Thoracic aorta endothelial cell (primary cell): ENCODE results near the genes VCL, ADK, DUSP13 and COMTD1.

GRCh38 chr10:73888305-73888920, 14.1 kb upstream of the CAMK2G start:
- CAGE, long polyA plus RNA, result no peak

- CAGE, long polyA plus RNA, result no peak
Observed at GRCh38 chr10:73913524-73913942, 2.6 kb downstream of the PLAU start.

DNA sequence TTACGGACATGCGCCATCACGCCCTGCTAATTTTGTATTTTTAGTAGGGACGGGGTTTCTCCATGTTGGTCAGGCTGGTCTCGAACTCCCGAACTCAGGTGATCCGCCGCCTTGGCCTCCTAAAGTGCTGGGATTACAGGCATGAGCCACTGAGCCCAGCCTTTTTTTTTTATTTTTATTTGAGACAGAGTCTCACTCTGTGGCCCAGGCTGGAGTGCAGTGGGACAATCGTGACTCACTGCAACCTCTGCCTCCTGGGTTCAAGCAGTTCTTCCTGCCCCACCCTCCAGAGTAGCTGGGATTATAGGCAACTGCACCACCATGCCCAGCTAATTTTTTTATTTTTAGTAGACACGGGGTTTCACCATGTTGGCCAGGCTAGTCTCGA, 32.7 kb upstream of the VCL start:
- CAGE, long polyA plus RNA, result no peak

- CAGE, long polyA plus RNA, result no peak
Observed at GRCh38 chr10:73997609-73998448, at the start of gene VCL. Gene VCL, plus strand, starts transcription at chr10:73998116.

DNA sequence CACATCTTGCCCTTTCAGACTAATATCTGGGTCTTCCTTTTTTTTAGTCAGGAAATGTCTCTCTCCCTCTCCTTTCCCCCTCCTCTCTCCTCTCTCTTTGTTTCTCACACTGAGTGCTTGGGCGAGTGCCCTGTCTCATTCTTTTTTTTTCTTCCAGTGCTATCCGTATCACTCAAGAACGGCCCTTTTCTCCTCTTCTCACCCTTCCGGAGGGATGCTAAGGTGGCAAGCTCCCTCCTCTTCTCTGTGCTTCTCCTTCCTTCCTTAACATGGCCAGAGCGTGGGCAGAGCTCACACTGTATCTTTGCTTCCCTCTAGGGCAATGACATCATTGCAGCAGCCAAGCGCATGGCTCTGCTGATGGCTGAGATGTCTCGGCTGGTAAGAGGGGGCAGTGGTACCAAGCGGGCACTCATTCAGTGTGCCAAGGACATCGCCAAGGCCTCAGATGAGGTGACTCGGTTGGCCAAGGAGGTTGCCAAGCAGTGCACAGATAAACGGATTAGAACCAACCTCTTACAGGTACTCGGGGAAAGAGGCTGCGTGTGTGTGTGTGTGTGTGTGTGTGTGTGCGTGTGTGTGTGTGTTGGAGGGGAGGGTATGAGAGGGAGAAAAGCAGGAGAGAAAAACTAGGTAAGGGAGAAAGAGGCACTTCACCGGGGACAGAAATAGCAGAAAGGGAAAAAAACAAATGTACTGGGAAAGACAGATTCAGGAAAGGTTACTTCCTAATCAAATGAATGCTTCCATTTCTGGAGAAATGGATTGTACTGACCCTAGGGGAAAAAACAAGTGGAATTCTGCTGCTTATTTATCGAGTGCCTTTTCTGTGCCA, 36.5 kb downstream of the AP3M1 start:
- CAGE, long polyA plus RNA, result no peak

DNA sequence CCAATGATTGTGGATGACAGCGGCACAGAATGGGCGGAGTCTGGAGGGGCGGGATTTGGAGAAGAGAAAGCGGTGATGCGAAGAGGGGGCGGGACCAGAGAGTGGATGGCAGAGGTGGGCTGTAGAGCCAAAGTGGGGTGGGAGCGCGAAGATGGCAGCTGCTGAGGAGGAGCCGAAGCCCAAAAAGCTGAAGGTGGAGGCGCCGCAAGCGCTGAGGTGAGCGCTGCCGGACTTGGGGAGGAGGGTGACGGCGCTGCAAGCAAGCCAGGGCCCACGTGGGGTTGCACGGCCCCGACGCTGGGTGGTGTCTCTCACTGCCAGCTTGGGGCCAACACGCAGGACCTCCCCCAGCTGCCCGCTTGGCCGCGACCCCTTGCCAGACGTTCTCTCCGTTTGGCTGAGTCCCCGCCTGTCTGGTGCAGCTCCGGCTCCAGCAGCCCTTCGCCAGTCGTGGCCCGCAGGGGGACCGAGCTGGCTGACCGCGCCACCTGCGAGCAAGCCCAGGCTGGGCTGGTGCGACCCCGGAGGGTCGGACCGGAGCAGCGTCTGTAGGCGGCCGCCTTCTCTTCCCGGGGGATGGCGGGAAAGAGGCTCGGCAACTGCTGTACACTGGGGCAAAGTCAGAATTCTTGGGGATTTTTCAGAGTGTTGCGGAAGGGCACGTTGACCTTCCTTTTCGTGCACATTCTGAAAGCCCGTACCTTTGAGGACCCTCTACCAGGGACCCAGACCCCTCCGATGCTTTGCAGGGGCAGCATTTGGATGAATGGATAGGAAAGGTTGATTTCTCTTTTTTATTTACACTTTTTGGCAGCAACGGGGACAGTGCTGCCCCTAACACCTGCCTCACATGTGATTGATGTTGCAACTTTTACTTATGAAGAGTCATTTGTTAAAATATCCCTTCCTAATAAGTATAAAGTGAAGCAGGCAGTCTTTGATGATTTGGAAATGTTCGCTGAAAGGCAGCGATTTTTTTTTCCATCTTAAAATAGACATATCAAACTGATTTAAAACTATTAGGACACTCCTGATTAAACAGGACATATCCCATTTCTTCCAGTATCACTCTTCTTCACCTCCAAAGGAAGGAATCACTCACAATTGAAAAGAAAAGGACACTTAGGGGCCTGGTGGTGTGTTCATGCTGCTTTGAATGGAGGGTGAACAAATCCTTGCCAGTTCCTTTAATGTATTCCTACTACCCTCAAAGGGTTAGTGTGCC, at the start of gene ADK:
TSS of gene ADK (plus strand) at position 94 of the 1,225 bp plus-strand sequence.
- CAGE, long polyA plus RNA, result no peak

- CAGE, long polyA plus RNA, result no peak
Observed at GRCh38 chr10:74237911-74238300, 86.9 kb downstream of the ADK start.

DNA sequence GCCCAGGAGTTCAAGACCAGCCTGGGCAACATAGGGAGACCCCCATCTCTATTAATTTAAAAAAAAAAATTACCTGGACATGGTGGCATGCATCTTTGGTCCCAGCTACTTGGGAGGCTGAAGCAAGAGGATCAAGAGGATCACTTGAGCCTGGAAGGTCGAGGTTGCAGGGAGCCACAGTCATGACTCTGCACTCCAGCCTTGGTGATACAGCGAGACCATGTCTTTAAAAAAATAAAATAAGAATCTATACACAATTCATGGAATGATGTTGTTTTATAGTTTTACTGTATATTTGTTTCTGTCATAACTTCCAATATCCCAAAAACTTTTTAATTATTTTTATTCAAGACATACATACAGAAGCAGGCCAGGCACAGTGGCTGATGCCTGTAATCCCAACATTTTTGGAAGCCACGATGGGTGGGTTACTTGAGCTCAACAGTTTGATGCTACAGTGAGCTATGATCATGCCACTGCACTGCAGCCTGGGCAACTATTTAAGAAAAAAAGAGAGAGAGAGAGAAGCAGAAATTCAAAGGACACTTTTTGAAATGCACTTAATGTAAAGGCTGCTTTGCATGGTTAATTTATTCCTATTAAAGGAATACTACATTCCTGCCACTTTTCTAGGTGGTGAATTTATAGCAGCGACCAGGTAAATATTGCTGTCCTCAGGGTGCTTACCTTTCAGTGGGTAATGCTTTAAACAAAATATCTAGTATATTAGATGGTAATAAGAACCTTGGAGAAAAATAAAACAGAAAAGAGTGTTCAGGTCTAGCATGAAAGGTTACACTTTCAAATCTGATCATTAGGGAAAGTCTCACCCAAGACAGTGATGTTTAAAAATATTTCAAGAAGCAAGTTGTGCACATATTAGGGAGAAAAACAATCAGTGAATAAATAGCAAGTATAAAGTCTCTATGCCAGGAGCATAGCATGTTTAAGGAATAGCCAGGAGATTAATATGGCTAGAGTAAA, 313.6 kb downstream of the ADK start:
- CAGE, long polyA plus RNA, result no peak

- CAGE, long polyA plus RNA, result no peak
Observed at GRCh38 chr10:74475192-74475722, 324.2 kb downstream of the ADK start.

DNA sequence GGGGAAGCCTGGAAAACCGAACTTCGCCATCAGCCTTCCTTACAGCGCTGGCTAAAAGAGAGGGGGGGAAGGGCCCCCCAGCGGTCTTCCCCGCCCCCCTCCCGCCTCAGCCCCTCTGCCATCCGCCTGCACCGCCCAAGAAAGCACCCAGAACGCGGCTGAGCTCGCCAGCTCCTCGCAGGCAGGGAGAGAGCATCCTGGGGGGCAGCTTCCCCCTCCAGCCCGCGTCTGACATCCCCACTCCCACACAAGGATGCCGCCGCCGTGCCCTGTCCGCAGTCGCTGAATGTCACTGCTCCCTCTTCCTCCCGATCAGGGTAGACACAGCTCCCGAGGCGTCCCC, 1.6 kb upstream of the KAT6B start:
- CAGE, long polyA plus RNA, result no peak

DNA sequence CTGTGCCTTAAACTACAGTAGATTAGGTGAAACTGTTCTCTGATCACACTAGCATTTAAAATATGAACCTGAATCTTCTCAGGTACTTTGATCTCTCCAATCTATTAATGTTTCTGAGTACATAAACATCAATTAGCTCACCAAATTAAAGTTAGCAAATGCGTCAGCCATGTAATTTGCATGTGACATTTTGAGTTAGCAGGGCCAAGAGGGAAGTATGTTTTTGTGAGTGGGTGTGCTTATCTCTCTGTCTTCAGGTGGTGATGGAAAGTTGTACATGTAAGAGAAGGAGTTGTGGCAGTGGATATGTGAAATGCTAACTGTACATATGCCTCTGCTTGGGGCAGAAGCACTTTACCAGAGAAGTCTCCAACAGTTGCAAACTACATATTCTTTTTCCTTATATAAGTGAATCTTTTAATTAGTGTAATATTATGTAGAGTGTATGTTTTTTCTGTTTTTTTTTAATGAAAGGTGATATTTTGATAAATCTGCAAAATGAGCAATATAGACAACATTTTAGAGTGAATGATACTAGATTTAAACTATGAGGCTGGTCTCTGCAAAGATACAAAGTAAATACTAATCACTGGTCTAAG, 27.7 kb downstream of the KAT6B start:
- CAGE, long polyA plus RNA, result no peak

- CAGE, long polyA plus RNA, result no peak
Observed at GRCh38 chr10:75007631-75008340, 65.7 kb downstream of the DUSP29 start.

DNA sequence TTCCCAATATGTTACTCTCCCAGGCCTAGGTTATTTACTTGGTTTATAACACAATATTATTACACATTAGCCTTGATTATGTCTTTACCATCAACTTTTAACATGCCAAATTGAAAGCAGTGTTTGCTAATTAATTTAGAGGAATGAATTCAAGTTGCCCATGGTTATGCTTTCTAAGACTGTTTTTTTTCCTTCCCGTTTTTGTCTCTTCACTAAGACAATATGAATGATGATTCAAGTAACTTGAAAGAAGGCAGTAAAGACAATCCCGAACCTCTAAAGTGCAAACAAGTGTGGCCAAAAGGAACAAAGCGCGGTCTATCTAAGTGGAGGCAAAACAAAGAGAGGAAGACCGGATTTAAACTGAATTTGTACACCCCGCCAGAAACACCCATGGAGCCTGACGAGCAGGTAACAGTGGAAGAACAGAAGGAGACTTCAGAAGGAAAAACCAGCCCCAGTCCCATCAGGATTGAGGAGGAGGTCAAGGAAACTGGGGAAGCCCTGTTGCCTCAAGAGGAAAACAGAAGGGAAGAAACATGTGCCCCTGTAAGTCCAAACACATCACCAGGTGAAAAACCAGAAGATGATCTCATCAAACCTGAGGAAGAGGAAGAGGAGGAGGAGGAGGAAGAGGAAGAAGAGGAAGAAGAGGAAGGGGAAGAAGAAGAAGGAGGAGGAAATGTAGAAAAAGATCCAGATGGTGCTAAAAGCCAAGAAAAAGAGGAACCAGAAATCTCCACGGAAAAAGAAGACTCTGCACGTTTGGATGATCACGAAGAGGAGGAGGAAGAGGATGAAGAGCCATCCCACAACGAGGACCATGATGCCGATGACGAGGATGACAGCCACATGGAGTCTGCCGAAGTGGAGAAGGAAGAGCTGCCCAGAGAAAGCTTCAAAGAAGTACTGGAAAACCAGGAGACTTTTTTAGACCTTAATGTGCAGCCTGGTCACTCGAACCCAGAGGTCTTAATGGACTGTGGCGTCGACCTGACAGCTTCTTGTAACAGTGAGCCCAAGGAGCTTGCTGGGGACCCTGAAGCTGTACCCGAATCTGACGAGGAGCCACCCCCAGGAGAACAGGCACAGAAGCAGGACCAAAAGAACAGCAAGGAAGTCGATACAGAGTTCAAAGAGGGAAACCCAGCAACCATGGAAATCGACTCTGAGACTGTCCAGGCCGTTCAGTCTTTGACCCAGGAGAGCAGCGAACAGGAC, 44.8 kb downstream of the DUSP29 start:
- CAGE, long polyA plus RNA, result no peak

DNA sequence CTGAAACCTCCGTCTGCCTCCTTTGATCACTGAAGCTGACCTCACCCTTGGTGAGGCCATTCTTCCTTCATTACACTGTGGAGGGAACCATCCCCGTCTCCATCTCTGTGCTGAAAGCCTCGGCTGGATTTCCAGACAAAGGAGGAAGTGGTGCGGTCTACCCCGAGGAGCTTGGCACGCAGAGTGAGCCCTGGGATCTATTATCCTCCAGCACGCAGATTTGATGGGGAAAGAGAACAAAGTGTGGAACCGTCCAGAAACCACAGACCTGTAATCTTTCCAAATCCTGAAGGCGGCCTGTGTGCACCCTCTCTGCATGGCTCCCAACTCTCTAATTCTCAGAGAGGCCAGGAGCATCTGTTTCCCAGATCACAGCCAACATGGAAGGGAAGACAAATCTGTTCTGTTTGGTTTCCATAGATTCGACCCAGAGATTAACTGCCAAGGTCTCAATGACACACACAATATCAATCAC, 11.0 kb downstream of the DUSP29 start:
- CAGE, long polyA plus RNA, result no peak

GRCh38 chr10:75099409-75100298, at the start of gene DUSP13:
Gene DUSP13, minus strand, starts transcription at chr10:75099512.
- CAGE, long polyA plus RNA, result no peak

DNA sequence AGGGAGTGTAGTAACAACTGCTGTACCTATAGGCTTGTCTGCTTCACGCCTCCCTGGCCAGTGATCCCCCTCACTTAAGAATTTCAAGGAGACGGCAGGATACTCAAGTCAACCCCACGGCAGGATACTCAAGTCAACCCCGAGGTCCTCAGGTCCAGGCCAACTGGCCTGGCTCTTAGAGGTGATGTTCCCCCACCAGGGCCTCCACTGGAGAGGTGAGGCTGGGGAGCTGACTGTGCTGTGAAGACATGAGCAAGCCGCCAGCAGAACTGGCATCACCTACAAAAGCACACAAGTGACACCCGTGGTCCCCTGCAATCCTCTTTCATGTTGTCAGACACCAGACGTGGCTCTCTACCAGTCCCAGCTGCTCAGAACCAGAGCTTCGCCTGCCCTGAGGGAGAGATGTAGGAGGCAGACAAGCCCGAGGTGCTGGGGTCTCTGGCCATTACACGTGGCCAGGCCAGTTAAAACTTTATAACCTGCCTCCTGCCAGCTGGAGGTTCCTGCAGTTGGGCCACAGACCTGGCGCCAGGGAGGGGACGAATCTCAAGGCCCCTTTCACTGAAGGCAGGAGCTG, 2.3 kb downstream of the COMTD1 start:
- CAGE, long polyA plus RNA, result no peak

DNA sequence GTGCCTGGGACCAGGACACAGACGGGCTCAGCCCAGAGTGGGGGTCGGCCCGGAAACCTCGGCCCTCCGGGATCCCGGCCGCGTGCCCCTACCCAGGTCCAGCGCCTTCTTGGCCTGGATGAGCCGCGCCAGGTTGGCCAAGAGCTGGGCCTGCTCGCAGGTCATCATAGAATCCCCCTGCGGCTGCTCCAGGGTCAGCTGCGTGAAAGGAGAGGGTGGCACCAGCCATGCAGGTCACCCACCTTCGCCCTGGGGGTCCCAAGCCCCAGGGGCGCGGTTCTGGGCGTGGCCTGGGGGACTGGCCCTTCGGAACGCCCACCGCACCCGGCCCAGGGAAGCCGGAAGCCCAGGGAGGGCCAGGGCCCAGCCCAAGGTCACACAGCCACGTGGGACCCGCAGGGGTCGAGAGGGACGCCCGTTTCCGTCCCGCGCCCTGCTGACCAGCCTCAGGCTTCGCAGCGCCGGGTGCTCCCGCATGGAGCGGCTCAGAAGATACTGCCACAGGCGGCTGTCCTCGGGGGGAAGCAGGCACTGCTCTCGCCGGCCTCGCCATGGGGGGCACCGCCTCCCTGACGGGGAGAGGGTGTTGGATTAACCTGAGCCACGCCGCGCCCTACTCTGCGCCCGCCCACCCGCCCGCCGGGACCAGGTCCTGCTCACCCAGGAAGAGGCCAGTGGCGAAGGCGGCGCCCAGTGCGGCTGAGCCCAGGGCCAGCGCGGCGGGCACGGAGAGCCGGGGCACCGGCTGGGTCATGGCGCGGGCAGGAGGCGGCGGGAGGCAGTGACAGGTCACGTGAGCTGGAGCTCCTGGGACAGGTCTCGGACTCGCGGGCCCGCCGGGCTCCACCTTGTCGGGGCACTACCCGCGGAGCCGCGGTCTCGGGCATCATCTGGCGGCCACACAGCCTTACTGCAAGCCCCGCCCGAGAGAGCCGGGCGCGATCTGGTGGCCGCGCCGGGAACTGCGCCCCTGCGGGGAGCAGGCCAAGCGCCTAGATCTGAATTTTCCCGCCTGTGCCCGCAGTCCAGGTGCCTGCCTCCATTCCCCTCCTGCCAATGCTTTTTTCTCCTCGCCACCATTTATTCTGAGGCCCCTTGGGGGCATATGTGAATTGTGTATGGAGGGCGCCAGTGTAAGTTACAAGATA, at the start of gene COMTD1:
TSS of gene COMTD1 (minus strand) at position 783 of the 1,148 bp plus-strand sequence.
- CAGE, long polyA plus RNA, result no peak

GRCh38 chr10:75395858-75396825, 5.4 kb downstream of the ZNF503 start:
- CAGE, long polyA plus RNA, result no peak

DNA sequence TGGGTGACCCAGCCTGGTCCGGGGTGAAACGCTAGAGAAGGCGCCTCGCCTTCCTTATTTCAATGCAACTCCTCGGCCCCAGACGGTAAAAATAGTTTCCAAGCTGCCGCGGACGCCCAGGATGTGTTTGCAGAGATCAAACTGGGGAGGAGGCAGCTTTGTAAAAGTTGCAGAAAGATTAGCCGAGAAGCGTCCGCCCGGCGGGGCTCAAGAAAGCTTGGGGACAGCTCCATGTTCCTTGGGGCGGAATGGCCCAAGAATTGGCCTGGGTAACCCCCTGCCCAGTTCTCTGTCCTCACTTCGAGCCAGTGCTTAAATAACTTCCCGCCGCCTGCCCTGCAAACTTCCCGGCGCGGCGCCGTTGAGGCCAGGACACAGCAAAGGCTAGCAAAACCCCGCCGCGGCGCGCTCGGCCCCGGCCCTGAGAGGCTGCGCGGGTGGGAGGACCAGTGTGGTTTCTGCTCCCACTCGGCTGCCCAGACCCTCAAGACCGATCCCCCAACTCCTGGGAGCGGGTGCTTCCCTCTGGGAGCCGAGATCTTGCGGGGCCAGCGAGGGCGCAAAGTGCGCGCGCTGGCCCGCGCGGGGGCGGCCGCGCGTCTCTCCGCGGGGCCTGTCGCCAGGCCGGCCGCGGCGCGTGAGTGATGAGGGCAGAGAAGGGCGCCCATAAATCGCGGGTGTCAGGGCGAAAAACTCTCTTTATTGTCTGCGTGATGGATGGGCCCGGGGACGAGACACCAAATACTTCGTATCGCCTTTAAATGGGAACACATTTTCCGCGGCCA, 6.3 kb upstream of the ZNF503 start:
- CAGE, long polyA plus RNA, result no peak

DNA sequence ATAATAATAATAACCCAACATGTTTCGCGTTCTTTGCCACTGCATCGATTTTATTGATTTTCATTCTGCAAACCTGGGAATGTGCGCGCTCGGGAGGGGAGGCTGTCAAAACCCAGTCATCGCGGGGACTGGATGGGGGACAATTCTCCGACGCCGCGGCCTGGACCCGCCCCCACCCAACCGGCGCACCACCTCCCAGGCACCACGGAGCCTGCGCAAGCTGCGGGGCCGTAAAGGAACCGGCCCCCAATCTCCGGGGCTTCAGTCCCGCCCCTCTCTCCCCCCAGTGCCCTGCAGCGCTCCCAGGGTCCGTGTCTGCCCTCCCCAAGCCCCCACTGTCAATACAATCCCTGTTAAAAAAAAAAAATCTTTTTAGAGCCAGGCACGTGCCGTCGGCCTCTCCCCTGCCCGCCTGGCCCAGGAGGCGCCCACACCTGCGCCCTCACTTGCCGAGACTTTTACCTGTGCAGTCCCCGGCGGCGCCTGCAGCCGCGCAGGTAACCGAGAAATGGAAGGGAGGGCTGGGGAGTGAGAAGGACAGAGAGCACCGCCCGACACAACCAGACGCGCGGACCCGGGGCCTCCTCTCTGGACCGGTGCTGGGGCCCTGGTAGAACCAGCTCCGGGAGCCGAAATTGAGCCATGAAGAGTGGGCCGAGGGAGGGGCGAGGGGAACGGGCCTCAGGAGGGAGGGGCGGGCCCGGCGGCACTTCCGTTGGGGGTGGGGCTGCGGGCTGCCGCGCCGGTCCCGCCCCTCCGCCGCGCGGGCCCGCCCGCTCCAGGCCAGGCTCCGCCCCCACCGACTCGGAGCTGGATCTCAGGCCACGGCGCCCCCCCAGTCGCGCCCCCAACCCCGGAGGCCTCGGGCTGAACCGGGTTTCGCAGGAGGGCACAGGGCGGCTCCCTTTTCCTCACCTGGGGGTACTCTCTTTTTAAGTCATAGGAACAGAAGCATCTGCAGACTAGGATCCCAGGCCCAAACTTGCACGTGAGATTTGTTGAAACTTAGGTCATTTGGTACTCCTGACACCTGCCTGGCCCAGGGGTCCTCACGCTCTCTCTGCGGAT, 7.7 kb upstream of the ZNF503 start:
- CAGE, long polyA plus RNA, result no peak